A172 (cell line): ENCODE measurements around a stretch of chr18.

DNA sequence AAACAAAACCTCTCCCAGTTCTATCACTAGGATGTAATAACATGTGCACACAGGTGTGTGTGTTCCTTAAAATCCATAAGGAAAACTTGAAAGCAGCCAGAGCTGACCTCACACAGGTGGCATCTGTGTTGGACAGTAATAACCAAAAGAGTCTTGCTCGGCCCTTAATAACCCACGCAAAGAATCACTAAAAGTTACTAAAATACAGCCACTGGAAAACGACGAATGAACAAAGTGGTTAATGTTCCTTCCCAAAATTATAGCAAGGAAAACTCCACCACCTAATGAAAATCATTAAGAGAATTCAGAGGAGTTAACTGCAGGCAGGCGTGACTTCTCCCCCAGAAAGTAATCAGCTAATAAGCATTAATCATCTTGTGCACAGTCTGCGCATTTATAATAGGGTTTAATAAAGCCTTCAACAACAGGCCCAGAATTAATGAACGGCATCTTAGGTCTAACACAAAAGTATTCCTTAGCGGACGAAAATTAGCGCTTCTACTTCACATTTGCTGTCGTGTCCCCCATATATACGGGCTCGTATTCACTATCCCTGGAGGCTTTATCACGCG lies 2.0 kb downstream of the ATP8B1 start:
- RAMPAGE, long total RNA = no peak

- RAMPAGE, long total RNA = no peak
Observed at GRCh38 chr18:58043356-58043831, 632 bp upstream of the NEDD4L start.

- RAMPAGE, long total RNA = no peak
Observed at GRCh38 chr18:58102775-58103211, 58.8 kb downstream of the NEDD4L start.

DNA sequence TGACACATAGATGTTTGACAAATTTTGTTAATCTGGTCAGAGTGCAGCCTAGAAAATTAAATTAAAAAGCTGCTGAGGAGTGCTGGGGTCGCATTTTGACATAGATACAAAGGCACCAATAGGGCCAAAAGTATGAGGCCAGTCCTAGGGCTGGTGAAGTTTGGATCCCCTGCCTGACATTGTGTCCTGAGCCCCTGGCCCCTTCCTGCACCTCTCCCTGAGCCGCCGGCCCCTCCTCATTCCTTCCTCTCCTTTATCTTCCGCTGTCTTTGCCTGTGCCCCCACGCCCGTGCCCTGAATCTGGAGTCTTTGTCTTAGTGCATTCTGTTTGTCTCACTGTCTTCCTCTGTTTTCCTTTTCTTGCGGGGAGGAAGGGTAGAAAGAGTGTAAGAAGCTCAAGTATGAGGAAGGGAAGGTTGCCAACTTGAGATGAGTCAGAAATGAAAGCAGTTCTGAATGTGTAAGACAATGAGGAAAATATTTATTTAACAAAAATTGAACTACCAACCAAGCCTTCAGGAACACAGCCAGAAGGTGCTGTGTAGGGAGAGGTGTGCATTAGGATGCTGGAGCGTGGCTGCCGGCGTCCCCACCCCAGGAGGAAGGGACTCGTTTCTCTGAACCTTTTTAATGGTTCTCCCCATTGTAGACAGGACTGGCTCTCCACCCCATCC lies 133.0 kb downstream of the NEDD4L start:
- RAMPAGE, long total RNA = no peak

GRCh38 chr18:58402994-58403525 lies 225.8 kb downstream of the ALPK2 start:
- RAMPAGE, long total RNA = no peak

DNA sequence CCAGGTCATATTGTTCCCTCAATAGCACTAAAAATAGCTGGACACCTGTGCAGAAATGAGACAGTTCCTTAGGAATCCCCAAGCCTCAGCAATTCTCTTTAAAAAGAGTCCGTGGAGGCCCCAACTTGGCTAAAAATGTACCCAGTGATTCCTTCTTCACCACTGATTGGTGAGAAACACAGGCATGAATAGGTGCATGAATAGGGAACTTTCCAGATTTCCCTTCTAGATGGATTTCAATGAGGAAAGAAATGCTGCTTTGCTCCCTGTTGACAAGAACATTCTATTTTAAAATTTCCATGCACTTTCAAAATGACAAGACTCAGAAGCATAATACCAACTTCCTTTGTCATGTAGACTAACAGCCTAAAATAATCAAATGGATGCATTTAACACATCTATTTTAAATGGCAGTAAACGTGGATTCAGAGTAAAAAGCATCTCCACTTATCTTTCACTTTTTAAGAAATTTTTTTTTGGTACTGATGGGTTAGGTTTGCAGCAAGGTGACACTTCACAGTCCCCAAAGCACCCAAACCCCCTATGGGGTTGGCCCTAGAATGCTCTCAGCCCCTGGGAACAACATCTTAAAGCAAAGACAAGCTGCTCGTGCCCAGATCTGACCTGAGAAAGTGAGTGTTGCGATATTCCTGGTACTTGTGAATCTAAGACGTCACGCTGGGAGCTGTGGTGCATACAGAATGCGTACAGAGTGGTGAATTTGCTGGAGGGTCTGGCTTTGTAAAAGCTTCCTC lies 181.9 kb downstream of the ALPK2 start:
- RAMPAGE, long total RNA = no peak

- RAMPAGE, long total RNA = no peak
Observed at GRCh38 chr18:58863243-58864288, 1.1 kb upstream of the ZNF532 start.

DNA sequence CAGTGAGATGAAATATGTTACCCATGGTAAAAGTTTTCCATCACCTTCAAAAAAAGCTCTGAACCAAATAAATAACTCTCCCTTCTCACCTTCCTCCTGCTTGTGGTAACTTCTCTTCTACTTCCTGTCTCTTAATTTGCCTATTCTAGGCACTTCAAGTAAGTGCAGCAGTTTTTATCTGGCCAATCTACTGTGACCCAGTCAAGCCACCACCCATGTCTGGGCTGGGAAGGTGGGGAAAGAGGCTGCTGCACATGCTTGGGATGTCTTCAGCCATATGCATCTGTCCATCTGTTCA lies 31.5 kb downstream of the ZNF532 start:
- RAMPAGE, long total RNA = no peak

DNA sequence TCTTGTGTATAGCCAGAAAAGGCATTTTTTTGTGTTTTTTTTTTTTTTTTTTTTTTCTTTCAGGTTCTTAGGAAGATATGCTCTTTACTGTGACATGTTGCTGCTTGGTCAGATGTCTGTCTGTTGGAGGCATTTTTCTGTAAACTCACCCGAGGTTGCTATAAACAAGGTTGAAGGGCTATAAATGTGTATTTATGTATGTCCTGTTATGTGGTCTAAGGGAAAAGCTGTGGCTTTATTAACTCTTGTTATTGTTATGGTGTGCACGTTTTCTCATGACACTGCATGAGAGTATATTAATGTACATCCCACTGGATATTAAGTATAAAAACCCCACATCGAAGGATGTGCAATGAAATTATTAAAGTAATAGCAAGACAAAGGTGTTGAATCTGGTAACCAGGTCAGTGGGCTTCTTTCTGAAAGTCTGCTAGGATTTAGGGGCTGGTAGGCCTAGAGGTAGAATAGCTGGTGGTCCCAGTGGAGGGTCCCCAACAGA lies 102.1 kb downstream of the ZNF532 start:
- RAMPAGE, long total RNA = no peak

DNA sequence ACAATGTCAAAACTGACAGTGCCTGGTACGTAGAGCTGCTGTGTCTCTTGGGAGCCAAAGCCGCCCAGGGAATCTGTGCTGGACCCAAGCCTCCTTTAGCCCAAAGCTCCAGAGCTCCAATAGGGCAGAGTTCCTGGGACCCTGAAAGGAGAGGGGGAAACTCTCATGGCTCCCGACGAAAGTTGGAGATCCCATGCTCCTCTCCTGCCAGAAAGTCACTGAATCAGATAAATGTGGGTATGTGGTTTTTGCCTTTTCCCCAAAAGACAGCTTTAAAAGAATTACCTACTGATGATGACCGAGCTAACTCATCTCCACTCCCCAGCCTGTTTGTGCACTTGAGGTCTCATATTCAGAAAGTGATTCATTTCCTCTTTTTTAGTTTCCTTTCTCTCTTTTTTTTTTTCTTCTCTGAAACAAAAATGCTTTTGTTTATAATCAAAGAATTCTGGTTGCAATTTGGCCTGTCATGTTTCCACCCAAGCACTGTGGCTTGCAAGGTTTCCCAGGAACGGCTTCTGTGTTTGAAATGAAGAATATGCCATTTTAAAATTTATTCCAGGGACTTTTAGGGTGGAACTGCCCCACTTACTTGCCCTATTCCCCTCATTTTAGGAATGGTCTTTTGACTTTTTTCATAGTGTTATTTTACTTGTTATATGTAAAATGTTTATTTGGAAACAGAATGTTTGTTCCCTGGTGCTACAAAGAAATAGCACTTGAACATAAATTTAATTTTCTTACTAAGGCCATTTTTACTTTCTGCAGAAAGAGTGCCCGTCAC lies 14.0 kb upstream of the PMAIP1 start:
- RAMPAGE, long total RNA = no peak

- RAMPAGE, long total RNA = no peak
Observed at GRCh38 chr18:61493965-61494229, 160.7 kb downstream of the CDH20 start.

DNA sequence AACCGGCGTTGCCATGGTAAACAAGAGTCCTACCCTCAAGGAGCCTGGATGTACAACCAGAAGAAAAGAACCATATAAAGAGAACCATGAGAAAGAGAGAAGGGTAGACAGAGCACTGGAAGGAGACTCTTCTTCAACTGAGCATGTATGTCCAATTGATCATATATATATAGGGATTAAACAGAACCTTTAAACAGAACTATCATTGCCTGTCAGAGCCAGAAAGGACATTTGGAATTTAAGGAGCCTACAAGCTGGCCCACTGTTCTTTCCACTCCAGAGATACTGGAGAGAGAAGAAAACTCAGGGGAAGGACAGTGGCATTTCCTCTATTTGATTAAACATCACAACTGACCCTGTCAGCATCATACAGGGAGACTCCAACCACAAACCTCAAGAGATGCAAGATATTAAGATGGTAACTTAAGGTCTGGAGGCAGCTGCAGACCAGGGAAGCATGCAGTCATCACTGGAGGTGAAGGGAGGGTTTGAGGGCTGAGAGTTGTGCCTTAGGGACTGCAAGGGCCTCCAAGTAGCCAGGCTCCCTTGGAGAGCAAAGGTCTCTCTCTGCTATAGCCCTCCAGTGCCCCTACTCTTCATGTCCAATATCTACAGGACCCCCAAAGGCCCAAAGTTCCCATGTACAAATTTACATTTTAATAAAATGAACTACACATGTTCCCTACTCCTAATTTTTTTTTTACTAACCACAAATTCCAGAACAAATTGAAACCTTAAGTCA lies 67.5 kb downstream of the RNF152 start:
- RAMPAGE, long total RNA = no peak

DNA sequence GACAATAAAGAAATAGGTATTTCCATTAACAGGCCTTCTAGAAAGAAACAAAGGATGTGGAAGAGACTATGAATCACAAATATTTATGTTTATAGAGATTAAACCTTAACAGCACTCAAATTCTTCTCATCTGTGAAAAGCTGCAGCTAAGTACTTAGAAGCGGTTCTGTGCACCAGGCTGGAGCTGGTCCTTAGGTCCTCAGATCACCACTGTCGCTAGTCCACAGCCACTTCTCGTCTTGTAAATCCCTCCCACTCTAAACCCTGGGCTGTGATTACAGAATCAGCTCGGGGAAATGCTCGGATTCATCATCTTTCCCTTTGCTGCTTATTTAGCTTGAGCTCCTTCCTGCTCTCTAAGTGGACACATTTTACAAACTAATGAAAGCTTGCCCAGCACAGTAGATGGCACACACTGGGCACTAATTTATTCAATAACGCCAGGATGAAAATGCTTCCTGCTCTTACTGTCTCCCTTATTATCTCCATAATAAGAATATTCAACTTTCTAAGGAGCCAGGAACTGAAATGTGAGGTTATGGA lies 61.7 kb downstream of the RNF152 start:
- RAMPAGE, long total RNA = no peak

DNA sequence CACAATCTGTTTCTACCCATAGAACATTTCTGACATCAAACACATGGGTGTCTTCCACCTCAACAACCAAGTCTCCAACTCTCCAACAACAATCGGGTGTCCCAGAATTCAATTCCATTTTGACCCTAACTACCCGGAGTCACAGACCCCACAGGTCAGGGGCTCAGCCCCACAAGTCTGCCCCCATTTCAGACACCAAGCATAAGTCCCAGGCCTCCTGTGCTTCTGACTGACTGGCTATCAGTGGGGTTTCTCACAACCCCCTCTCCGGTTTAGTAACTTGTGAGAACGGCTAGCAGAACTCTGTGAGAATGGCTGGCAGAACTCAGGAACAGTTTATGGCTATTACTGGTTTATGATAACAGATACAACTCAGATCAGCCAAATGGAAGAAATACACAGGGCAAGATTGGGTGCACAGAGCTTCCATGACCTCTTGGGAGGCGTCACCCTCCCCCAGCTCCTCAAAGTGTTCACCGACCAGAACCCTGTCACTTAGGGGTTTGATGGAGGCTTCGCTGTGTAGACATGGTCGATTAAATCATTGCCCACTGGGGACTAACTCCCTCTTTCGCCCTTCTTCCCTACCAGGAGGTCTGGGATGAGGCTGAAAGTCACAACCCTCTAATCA lies 28.7 kb downstream of the RNF152 start:
- RAMPAGE, long total RNA = no peak

DNA sequence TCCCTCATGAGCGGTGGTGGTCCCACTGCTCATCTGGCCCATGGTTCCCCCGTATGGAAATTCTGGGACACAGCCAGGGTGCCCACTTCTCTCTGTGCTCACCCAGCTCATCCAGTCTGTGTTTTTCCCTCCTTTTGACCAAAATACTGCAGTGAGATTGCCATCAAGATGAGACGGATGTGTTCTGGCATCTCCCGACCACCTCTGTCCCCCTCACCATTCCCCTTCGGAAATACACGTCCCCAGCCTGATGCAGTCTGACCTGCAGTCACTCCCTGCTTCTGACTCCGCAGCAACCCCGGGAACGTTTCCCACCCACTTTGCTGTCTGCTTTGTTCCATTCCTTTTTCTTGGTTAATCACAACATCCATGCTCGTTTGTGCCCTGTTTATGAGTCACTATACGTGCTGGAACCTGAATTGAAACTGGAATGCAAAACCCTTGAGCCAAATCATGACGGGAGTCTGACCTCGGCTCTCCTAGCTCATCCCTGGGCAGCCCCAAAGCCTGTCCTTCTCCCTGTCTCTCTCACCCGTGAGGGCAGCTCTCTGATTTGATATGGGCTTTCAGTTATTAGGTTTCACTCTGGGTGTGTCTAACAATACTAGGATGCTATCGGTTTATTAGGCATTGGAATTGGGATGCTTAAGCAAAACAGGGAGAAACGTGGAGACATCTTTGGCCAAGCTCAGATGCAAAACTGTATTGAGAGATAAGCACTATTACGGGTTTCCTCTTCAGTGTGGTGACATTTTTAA lies 57.1 kb upstream of the RNF152 start:
- RAMPAGE, long total RNA = no peak

GRCh38 chr18:62436601-62437103 lies 86.2 kb upstream of the ZCCHC2 start:
- RAMPAGE, long total RNA = no peak

- RAMPAGE, long total RNA = no peak
Observed at GRCh38 chr18:62497394-62497703, 25.5 kb upstream of the ZCCHC2 start.

DNA sequence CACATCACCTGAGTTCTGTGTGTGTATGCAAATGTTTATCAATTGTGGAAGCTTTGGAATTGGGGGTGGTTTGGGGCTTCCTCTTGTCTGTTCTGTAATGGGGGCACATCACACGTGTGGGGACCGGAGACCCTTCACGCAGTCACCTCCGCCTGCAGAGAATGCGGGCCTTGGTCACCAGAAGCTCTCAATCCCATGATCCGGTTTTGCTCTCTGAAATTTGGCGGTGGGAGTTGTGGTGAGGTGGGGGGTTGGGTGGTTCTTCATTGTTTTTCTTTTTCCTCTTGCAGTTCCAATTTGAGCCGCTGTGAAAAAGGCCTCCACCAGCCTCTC lies 61.3 kb downstream of the ZCCHC2 start:
- RAMPAGE, long total RNA = no peak

- RAMPAGE, long total RNA = no peak
Observed at GRCh38 chr18:62716849-62717962, 1.9 kb downstream of the PHLPP1 start.

DNA sequence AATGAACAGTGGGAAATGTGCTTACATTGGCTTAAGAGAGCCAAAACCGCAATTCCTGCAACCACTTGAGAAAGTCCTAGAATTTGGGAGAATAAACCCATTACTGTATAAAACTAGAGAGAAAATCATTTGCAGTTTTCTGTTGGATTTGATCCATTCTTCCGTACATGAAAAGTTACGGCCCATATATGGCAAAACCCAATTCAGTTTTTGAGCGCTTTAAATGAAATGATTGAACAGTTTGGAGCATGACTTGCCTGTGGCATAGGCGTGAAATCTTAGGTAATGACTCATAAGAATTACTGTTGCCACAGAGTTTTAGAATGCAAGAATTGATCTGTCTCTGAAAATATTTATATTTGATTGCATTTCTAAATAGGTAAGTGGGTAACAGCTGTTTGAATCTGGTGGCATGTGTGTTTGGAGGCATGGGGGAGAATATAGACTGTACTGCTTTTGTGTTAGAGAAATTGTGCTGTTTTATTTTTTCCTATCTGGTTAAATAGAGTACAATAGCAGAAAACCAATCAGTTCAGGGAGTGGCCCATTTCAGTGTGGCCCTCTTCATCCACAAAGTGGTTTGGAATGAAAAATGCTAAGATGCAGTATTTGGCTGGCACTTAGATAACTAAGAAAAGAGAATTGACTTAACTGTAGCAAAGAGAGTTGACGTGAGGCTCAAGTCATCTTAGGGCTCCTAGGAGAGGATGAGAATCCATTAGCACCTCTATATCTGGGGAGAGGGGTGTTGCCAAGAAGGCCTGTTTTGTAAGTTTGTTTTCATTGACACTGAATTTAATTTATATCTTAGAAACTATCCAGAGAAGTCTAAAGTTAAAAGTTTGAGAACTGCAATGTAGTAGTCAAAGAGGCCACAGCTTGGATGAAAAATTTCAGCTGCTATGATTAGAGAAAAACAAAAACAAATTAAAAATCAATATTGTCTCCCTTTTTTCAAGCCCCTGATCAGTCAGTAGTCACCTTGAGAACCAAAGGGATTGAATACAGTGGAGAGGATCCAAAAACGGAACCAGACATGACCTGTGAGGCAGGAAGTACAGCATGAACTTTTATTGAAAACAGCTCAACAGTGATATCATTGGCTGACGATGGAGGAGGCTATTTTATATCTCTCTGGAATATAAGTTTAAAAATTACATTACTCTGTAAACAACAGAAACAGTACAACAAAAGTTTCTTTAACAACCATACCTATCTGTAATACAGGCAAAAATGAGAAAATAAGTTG lies 52.4 kb downstream of the PHLPP1 start:
- RAMPAGE, long total RNA = no peak